UCH-1 (cell line): ENCODE results near the genes ST3GAL5 and RNF103.

DNA sequence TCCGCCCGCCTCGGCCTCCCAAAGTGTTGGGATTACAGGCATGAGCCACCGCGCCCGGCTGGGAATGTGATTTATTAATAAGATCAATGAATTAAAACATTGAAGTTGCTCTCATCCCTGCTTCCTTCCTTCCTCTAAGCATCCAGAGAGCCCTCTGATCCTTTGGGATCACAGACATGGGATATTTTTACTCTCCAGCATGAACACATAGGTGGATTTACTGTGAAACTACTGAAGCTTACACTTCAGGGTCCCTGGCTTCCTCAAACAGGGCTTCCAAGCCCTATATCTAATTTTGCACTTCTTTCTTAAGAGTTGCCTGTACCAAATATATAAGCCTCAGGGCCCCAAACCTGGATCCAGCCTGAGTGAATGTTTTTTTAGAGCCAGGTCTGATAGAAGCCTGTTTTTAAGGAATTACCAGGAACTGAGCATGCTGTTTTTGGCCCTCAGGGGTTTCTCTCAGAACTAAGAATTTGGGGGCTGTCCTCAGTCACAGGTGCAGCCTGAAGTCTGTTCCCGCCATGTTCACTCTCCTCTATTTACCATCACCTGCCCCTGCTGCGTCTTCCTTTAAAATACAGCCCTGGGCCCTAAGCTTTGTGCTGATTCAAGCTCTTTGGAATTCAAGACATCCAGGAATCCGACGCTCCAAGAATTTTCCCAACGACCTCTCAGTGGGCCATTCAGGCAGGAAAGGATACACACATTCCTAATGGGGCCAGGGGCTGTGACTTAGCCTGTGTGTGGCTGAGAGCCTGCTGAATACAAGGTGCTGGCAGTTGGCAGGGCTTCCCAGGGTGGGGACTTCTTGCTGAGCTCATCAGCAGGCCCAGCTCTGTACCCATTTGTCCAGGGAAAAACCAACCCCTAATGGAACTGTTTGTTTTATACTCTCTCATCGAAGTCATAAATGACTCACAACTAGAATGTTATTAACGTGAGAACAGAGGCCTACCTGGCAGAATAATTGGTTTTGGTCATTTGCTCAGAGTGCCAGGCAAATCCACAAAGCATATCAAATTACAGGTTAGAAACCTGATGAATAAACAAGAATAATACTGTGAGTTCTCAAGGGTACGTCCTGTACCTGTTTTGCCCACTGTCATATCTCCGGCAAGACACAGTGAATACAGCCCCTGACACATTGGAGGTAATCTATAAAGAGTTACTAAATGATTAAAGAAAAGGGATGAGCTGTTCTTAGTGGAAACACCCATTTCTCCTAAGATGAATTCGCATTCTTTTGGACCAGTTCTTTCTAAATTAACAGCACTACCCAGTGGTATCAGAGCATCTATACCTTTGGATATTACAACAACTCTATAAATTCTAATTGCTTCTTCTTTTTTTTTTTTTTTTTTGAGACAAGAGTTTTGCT is 12.8 kb upstream of the KCMF1 start:
- RRBS, result no CpG with 5 or more reads among the region's 16 CpGs

GRCh38 chr2:84971836-84972459 is 987 bp downstream of the KCMF1 start:
- RRBS, result 2% methylated on average over 32 of the region's 55 CpGs

- RRBS, result no CpG with 5 or more reads among the region's 13 CpGs
Observed at GRCh38 chr2:85215340-85216006, 82.3 kb downstream of the TCF7L1 start.

DNA sequence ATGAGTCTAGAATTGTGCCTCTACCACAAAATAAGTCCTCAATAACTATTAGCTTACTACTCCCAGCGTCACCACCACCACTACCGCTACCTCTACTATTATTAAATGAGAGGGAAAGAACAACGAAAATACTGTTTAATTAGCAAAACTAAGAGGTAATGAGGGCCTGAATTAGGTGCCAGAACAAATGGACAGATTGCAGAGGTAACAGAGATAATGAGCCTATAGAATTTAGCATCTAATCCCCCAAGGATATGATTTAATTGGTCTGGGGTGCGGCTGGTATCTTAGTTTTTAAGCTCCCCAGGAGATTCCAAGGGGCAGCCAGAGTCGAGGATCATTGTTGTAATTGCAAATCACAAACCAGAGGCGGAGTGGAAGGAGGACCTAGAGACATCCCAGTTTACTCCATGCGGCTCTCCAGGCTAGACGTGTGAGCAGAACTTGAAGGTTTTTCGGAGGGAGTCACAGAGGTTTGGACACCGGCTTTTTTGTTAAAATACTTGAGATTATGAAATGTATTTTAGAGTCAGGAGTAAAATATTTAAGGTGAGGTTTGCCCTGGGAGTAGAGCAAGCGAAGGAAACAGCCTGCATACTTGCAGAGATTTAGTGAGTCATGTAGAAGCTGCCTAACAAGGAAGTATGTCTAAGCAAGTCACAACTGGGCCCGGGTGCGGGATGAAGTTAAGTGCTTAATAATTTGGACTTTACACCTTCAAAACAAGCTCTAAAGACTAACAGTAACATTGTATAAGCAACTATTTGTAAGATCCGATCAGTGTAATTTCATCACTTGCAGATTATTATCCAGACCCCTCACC is 39.6 kb downstream of the TGOLN2 start:
- RRBS, result no CpG with 5 or more reads among the region's 14 CpGs

GRCh38 chr2:85349221-85349776 is 5.0 kb downstream of the RETSAT start:
- RRBS, result no CpG with 5 or more reads among the region's 9 CpGs

GRCh38 chr2:85371234-85371516 is 16.6 kb downstream of the ELMOD3 start:
- RRBS, result no CpG with 5 or more reads among the region's 5 CpGs

GRCh38 chr2:85437544-85438513 is 19.3 kb downstream of the SH2D6 start:
- RRBS, result 57% methylated on average over 38 of the region's 74 CpGs

DNA sequence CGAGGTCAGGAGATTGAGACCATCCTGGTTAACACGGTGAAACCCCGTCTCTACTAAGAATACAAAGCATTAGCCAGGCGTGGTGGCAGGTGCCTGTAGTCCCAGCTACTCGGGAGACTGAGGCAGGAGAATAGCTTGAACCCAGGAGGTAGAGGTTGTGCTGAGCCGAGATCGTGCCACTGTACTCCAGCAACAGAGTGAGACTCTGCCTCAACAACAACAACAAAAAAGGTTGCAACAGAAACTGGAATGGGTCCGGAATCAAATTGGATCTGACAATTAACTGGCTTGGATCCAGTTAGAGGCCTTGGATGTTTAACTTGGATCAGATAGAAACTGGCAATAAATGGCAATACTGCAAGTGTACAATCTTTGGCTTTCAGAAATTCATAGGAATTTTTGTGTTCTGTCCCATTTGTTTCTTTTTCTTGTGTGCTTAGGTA is 56.6 kb upstream of the MAT2A start:
- RRBS, result no CpG with 5 or more reads among the region's 8 CpGs

DNA sequence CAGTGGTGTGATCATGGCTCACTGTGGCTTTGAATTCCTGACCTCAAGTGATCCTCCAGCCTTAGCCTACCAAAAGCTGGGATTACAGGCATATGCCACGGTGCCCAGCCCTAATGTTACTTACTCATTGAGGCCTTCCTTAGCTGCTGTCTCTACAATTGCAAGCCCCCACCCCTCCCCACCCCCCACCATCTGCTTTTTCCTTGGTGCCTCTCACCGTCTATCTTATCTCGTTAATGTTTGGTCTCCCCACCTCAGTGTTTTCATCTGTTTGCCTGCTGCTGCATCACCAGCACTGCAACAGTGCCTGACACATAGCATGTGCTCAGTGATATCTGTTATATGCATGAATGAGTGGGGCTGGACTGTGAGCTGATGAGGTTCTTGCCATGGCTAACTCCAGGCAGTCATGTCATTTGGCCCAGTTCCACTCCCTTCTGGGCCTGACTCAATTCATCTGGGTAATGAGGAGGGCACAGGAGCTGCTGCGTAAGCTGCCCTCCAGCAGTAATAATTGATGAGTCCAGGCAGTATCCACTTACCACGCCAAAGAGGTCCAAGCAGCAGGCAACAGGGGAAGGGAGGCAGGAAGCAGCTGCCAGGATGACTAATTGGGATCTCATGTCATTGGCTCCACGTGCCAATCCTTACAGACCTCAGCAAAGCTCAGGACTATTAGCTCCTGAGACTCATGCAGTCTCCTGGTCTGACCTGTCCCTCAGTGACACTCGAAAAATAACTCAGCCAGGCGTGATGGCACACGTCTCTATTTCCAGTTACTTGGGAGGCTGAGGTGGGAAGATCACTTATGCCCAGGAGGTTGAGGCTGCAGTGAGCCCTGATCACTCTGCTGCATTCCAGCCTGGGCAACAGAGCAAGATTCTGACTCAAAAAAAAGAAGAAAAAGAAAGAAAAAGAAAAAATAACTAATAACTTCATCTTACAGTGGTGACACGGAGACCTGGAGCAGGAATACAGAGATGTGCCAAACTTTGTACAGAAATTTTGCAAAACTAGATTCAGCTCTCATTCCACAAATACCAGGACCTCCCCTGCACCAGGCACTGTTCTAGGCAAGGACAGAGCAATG is 34.1 kb upstream of the MAT2A start:
- RRBS, result no CpG with 5 or more reads among the region's 10 CpGs

DNA sequence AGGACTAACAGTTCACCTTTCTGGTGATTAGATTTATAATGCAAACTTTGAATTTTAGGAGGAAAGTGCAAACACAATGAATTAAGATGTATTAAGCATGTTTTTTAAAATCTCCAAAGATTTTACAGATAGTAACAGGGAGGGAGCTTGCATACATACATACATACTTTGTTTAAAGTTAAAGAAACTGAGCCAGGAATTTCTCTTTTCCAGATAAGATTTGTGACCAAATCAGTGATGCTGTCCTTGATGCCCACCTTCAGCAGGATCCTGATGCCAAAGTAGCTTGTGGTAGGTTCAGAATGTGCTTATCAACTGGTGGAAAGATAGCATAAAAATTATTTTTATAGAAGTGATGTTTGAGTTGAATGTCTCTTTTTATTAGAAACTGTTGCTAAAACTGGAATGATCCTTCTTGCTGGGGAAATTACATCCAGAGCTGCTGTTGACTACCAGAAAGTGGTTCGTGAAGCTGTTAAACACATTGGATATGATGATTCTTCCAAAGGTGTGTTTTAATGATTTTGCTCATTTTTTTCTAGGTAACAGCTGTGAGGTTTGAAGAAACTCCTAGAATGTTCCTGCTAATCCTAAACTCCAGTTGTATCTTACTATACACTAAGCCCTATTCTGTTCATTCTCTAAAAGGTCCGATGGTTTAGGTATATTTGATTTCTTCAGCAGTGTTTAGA is 2.0 kb downstream of the MAT2A start:
- RRBS, result no CpG with 5 or more reads among the region's 2 CpGs

- RRBS, result no CpG with 5 or more reads among the region's 14 CpGs
Observed at GRCh38 chr2:85578785-85579954, 1.8 kb downstream of the VAMP8 start.

DNA sequence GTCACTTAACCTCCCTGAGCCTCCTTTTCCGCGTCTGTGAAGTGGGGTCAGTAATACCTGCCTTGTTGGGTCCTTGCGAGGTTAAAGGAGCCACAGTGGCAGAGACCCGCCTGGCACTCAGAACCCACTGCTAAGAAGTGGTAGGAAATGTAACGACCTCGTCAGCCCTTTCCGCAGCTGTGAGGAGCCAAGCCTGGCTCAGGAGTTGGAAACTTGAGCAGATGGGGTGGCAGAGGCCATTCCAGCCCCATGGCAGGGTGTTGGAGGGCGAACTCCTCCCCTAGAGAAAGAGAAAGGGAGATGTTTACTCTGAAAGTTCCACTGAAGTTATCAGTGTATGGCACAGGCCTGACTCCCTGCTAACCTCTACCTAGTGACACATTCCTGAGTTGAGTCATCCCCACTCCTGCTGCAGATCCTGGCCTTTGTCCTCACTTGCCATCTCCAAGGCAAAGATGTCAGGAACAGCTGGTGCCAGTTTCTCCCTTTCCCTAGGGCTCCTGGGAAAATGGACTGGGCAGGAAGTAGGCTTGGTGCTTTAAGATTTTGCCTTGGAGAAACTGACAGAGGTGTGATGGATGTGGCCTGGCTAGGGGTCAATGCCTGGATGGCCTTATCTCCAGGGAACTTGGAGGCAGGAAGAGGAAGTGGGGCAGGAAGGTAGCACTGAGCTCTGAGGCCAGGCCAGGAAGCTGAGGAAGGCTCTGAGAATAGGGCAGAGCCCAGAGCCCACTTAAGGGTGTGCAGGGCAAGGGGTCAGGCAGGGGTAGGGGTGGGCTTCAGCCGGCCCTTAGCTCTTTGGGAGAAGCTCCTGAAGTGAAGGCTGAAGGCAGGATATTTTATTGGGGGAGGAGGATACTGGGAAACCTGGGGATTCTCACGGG is 835 bp downstream of the VAMP5 start:
- RRBS, result no CpG with 5 or more reads among the region's 10 CpGs

GRCh38 chr2:85589161-85589600 is 5.0 kb downstream of the VAMP5 start:
- RRBS, result no CpG with 5 or more reads among the region's 4 CpGs

DNA sequence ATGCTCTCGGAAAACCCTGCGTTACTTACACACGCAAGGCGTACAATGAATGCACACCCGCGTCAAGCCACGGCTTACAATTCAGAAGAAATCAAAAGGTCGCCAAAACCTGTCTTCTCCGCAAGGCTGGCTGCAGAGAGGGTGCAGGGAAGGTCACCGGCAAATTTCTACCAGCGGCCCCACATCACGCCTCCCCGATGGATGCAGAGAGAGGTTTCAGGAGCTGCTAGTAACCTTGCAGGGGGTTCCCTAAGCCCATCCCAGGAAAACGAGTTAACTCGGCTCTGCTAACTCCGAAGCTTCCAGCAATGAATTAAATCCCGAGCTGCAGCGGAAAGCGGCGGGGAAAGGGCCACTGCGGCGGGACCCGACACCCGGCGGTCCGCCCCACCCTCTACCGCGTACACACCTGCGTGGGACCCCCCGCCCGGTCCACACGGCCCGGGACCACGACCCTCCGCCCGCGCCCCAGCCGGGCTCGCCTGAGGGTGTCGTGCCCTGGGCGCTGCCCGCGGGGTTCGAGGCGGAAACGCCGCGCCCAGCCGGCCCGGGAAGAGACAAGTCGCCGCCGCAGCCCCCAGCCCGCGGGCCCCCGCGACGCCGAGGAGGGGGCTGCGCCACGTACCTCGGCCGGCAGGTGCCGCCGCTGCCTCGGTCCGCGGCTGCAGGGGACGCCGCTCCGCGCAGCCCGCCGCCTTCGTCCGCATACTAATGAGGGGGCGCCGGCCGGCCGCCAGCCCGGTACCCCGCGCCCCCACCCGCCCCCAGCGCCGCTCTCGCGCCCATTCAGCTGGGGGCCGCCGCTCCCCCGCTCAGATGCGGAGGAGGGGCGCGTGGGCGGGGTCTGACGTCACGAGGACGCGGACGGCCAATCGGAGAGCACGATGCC is at the start of gene ST3GAL5:
Gene ST3GAL5, minus strand, starts transcription at position 792 of the 889 bp plus-strand sequence.
- RRBS, result 2% methylated on average over 33 of the region's 102 CpGs

DNA sequence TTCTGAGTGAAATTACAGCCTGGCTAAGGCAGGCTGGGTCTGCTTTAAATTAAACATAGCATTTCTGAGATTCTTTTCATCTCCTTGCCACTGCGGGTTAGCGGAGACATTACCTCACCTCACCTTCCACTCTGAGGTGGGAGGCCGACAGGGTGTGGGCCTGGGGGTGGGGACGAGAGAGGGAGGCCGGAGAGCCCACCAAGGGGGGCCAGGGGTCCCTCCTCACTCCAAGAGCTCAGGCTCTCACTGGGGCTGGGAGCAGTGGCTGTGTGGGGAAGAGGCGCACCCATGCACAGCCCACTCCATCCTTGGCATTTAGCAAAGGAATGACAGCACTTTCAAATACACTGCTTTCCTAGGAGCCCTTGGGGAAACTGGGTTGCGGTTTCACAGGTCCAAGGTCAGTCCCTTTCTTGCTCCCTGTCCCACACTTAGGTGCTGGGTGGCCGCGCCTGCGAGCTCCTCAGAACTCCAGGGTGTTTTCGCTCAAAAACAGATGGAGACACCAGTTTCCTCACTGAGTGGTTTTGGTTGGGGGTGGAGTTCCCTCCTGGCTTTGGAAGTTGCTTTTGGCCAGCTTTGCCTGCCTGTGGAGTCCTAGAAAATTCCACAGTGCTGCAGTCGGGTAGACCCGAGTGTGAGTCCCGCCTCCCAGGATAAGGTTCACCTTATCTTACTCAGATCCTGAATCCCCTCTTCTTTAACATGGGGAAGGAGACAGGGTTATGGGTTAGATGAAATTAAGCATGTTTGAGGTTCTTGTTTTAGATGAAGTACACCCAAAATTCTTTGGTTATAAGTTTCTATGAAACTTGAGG is 107.1 kb downstream of the POLR1A start:
- RRBS, result no CpG with 5 or more reads among the region's 14 CpGs

- RRBS, result 100% methylated on average over 1 of the region's 16 CpGs
Observed at GRCh38 chr2:86043870-86044611, 61.6 kb downstream of the POLR1A start.

GRCh38 chr2:86290514-86290801 is 47.0 kb downstream of the REEP1 start:
- RRBS, result no CpG with 5 or more reads among the region's 4 CpGs

GRCh38 chr2:86566295-86566818 is 3.1 kb upstream of the CHMP3 start:
- RRBS, result no CpG with 5 or more reads among the region's 6 CpGs

- RRBS, result 3% methylated on average over 30 of the region's 47 CpGs
Observed at GRCh38 chr2:86623721-86624102, at the start of gene RNF103. Gene RNF103, minus strand, starts transcription at chr2:86623865.